Zone of skin (tissue), 1 donor: Measurements from ENCODE around the genes TBC1D5 and SATB1.

DNA sequence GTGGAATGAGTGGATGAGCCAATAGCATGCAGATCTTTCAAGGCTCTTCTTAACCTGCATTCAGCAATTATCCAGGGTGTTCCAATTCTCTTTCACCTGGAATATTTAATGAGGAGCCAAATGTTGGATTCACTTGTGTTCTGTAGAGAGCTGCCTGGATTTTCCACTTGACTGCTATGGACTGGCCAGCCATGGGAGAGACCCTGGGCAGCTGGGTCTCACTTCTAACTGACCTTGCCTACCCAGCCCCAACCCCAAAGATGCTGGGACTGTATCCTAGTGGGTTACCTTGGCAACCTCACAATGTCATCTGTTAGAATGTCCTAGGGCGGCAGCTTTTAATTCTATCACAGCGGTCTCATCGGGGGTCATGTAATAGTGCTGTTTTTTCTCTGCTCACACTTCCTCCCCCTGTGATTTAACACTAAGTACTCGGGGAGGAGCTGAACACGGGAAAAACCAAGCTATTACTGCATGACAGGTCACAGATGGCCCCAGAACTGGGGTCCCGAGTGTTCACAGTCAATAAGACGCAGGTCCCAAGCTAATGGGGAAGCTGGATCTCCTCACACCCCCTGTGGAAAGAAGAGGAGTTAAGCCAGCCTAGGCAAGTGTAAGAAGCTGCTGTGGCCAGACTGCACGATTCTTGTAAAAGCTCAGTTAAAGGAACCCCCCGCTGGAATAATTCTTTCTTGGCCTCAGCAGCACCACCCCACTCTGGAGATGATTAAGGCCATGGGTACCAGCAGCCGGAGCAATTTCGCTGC, 2.3 kb upstream of the RFTN1 start:
- RRBS: no CpG with 5 or more reads among the region's 11 CpGs

- RRBS: no CpG with 5 or more reads among the region's 11 CpGs
Observed at GRCh38 chr3:16849172-16849603, 35.6 kb upstream of the PLCL2 start.

DNA sequence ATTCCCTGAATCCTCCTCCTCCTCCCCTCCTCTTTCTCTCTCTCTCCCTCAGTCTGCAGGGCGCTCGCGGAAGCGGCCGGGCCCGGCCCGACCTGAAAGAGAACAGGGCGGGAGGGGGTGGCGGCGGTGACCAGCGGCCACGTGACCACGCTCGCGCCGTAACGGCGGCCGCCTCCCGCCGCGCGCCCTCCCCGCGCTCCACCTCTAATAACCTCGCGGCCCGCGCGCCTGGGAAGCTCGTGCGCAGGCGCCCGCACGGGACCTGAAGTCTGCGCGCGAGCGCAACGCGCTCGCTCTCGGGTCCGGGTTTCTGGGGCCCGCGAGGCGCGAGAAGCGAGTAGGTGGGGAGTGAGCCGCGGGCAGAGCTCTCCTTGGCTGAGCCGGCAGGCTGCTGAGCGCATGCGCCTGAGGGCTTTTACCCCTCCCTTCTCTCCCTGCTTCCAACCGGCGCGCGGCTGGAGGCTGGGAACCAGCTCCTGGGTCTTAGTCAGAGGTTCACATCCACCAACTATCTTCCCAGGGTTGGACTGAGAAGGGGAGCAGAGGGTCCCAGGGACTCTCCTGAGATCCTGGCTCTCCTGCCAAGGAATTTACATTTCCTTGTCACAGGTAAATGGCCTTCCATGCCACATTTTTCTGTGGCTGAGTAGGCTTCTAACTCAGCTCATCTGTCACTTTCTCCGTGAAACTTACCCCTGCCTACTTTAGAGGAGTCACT, at the start of gene TBC1D5:
TBC1D5 (minus strand) TSS at position 122 of the 718 bp plus-strand sequence.
- RRBS: 2% methylated on average over 12 of the region's 59 CpGs

DNA sequence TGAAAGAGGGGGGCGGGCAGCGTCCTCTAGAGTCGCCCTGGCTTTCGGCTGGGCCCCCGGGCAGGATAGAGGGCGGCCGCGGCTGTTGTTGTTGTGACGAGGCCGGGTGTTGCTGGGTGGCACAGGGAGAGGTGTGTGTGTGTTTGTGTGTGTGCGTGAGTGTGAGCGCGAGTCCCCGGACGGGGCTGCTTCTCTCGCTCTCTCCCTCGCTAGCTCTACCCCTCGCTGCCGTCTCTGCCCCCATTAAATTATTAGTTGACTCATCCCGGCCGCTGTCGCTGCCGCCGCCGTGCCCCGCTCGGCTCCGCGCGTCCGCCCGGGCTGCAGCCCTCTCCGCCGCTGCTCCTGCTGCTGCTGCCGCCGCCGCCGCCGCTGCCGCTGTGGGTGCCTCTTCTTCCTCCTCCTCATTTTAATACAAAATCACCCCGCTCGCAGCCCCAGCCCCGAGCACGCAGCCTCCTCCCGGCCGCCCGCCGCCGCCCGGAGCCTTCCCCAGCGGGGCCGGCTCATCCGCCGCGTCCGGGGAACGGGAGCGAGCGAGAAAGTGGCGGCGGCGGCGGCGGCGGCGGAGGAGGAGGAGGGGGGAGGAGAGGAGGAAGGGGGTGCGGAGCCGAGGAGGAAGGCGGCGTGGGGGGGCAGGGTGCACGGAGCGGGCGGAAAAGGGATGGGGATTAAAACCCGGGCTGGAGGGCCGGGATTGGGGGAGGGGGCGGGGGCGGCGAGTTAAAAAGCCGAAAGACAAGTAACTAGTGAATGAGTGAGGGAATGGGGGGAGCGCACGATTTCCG, at the start of gene SATB1:
SATB1 (minus strand) TSS at position 546 of the 788 bp plus-strand sequence.
- RRBS: under 1% methylated on average over 33 of the region's 82 CpGs

DNA sequence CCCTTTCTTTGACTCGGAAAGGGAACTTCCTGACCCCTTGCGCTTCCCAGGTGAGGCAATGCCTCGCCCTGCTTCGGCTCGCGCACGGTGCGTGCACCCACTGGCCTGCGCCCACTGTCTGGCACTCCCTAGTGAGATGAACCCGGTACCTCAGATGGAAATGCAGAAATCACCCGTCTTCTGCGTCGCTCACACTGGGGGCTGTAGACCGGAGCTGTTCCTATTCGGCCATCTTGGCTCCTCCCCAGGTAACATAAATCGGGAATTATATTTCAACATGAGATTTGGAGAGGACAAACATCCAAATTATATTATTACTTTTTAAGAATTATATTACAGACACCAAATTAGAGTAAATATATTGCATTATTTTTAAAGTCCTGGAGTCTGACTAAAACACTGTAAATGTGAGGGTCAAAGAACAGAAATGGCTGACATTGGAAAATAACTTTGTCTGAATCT, 212.0 kb upstream of the KCNH8 start:
- RRBS: no CpG with 5 or more reads among the region's 16 CpGs

DNA sequence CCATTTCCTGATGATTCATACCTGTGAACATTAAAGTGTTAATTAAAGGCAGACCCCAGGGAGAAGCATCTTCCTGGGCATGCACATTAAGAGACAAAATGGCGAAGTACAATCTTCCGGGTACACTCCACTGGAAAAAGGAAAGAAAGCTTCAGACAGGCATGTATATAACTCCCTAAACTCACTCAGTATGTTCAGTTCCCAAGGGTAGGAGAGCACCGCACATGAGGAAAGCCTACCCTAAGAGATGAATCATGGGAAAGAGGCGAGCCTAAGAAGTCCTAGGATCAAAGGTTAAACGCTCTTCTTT, 17.4 kb upstream of the KCNH8 start:
- RRBS: no CpG with 5 or more reads among the region's 5 CpGs

DNA sequence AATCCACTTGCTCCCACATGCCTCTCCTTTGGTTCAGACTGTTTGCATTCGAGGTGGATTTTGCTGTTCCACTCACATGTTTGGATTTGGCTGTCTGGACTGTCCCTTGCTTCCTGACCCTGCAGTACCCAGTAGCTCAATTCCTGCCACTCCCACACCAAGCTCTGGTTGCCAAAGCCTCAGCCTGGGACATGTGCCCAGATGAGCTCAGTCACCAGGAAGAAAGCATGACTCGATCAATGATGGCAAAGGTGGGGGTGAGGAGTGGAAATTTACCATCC, 45.3 kb downstream of the ZNF385D start:
- RRBS: no CpG with 5 or more reads among the region's 2 CpGs

- RRBS: no CpG with 5 or more reads among the region's 3 CpGs
Observed at GRCh38 chr3:23650624-23650892, 155.2 kb upstream of the UBE2E1 start.

DNA sequence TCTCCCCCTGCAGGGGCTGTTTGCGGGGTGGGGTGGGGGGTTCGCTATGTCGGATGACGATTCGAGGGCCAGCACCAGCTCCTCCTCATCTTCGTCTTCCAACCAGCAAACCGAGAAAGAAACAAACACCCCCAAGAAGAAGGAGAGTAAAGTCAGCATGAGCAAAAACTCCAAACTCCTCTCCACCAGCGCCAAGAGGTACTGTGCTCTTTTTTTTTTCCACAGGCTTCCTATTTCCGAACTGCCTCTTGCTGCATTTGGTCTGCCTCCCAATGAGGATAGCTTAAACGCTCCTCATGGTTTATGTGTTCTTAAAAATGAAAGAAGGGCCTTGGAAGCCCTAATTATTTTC, 1.4 kb downstream of the UBE2E1 start:
- RRBS: no CpG with 5 or more reads among the region's 10 CpGs

DNA sequence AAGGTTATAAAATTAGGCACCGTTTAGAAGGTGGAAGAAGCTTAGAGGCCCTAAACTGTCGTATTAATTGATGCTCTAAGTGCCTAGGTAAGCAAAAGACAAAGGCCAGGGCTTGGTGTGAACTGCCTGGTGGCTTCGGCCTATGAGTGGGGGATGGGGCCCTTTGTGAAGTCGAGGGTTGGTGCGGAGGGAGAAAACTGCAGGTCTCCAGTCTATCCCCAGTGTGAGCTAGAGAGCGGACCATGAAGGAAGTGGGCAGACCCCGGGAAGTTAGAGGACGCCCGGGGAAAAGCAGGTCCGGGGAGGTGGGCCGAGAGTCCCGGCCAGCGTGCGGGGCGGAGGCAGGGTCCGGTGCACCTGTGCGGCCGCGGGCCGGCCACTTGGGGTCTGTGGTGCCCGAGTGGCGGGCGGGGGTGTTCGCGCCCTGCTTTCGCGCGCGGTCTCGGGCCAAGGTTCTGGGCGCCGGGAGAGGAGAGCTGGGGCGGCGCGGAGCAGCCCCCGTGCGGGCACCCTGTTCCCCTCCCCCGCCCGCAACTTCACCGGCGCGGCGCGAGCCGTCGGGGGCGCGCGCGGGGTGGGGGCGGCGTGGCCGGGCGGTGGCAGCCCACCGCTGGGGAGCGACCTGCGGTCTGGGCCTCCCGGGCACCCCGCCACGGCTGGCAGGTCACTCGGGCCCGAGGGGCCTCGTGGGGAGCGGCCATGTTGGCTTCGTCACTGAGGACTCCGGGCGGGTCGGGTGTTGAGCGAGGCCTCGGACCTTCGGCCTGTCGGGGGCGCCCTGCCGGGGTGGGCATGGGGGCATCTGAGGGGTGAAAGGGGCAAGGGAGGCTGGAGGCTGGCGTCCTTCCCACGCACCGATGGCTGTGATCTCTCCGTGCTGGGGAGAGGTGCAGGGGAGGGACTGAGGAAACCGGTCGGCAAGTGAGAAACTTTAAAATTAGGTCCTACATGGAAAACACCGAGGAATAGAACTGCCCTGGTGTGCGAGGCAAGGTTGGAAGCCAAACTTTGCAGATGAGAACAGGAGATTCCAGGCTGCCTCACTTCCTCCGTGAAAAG, 4.8 kb downstream of the UBE2E1 start:
- RRBS: 2% methylated on average over 48 of the region's 83 CpGs

GRCh38 chr3:23829261-23830000, 23.7 kb downstream of the UBE2E1 start:
- RRBS: no CpG with 5 or more reads among the region's 5 CpGs

GRCh38 chr3:23918393-23918691, 1.4 kb downstream of the RPL15 start:
- RRBS: no CpG with 5 or more reads among the region's 12 CpGs

DNA sequence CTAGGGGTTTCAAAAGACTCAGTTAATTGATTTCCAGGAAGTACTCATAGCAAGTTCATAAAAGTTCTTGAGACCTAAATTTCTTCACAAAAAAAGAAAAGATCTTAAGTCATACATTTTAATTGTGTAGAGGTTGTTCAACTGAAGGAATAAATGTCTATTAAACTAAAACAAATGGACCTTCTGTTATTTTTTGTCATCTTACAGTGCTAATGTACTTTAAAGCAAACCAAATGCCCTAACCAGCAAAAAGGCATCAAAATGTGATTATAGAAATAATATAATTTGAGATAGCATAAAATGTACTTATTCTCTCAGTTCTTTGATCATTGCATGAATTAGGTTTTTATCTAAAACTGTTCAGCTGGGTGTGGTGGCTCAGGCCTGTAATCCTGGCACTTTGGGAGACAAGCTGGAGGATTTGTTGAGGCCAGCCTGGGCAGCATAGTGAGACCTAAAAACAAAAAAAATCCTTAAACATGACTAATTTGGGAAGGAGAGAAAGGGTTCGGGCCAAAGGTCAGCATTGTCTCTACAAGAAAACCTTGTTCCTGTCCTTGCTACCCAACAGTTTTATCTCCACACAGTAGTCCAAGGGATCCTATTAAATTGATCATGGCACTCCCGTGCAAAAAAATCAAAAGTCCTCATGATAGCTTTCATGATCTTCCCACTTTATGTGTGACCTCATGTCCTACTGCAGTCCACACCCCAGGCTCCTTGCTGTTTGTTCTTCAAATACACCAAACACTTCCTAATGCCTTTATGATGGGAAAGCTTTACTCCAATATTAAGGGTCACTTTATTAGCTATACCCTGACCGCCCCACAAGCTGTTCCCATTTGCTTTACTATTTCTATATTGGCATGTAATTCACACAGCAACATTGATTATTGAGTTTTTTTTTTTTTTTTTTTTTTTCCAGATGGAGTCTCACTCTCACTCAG, 4.0 kb downstream of the RPL15 start:
- RRBS: no CpG with 5 or more reads among the region's 3 CpGs

DNA sequence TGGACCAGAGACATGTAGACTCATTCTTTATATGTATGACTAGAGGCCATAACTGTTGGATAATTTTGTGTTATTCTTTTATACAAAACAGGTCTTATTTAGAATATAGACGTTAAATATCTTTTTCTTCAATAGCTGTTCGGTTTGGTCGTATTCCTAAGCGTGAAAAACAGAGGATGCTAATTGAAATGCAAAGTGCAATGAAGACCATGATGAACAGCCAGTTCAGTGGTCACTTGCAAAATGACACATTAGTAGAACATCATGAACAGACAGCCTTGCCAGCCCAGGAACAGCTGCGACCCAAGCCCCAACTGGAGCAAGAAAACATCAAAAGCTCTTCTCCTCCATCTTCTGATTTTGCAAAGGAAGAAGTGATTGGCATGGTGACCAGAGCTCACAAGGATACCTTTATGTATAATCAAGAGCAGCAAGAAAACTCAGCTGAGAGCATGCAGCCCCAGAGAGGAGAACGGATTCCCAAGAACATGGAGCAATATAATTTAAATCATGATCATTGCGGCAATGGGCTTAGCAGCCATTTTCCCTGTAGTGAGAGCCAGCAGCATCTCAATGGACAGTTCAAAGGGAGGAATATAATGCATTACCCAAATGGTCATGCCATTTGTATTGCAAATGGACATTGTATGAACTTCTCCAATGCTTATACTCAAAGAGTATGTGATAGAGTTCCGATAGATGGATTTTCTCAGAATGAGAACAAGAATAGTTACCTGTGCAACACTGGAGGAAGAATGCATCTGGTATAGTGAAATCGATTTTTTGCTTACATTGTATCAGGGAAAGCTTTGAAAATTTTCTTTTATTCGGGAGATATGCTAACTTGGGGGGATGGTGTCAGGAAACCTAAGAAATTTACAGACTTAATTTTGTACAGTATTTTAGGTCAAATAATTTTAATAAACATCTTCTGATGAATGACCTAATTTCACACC, 17.0 kb downstream of the NR1D2 start:
- RRBS: no CpG with 5 or more reads among the region's 10 CpGs

DNA sequence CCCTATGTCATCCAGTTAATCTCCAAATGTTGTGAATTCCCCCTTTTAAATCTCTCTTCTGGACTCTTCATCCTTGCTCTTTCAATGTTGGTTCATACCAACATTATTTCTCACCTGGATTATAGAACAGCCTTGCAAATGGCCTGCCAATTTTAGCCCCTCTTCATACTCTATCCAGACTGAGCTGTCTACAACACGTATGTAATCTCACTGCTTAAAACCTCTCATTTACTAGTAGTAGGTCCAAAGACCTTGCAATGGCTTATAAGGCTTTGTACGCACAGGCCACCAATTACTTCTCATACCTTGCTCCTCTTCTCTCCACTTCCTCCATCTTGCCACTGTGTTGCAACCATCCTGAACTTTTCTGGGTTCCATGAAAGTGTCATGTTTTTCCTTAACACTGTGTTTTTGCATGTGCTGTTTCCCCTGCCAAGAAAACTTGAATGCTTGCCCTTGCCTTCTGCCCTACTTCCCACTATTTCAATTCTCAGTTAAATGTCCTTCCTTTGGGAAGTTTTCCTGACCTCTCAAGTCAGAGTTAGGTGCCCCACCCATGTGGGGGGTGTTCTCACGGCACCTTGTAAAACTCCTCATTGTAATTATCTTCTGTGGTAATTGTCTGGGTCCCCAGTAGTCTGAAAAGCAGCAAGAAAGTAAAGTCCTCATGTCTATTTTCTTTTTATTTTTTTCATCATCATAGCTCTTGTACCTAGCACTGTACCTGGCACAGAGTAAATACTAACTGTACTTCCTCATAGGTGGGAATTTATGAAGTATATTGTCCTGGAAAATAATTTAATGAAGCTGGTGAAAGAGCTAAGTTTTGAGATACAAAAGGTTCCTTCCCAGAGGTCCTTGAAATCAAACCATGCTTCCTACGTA, 182.8 kb downstream of the THRB start:
- RRBS: no CpG with 5 or more reads among the region's 4 CpGs

DNA sequence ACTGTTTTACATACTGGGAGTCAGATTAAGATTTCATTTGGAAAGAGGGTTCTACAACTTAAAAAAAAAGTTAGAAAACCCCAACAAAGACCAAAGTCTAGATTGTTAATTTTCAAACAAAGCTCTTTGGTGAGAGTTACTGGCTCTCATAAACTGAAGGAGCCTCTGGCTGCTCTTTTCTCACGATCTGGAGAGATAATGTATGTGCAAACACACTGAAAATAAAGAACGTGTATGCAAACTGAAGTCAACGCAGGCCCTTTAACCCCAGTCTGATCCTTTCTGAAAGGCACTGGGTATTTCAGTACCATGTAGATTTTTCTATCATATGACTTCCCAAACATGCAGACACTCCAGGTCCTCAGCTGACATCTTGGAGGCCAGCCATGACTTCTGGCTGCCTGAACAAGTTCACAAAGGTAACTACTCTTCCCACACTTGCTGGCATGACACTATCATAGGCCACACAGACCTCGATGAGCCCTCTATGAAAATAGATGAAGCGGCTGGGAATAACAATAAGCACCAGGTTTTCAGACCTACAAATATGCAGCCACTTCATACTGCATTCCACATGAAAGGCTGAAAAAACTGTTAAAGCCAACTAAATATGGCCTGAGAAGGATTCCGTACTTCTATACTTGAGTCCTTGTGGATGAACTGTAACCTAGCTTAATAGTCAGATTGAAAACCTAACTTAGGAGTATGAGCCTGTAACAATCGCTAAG, 121.4 kb downstream of the THRB start:
- RRBS: no CpG with 5 or more reads among the region's 7 CpGs

DNA sequence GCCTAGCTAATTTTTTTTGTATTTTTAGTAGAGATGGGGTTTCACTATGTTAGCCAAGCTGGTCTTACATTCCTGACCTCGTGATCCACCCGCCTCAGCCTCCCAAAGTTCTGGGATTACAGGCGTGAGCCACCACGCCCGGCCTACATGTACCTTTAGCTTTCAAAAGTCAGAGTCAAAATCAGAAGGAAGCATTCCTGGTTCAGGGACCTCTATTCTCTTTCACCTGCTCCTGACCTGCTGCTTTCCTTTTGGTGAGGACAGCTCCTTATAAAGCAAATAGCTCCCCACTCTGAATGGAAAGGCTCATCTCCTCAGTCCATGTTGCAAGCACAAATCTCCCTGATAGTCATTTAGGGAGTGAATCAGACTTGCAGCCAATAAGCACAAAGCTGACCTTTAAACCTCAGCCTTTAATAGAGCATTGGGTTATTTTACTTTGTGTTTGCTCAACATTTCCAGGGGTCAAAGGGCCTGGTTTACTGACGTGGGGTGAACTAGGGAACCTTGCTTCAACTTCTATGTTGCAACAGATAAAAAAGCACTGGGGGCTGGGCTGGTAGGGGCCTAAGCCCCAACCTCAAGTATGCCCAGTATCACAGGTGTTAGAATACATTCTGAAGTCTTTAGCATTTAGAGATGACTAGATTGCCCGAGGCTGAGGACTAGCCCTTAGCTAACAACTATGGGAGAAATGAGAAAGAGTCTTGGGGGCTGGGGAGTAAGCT, 43.1 kb downstream of the THRB start:
- RRBS: no CpG with 5 or more reads among the region's 7 CpGs

GRCh38 chr3:24505664-24505991, 11.0 kb upstream of the THRB start:
- RRBS: no CpG with 5 or more reads among the region's 1 CpG